ENCODE measurements around a stretch of chr15.

- RRBS = no CpG with 5 or more reads among the region's 7 CpGs
Measured at GRCh38 chr15:93269699-93270135, 180.7 kb upstream of the RGMA start.

DNA sequence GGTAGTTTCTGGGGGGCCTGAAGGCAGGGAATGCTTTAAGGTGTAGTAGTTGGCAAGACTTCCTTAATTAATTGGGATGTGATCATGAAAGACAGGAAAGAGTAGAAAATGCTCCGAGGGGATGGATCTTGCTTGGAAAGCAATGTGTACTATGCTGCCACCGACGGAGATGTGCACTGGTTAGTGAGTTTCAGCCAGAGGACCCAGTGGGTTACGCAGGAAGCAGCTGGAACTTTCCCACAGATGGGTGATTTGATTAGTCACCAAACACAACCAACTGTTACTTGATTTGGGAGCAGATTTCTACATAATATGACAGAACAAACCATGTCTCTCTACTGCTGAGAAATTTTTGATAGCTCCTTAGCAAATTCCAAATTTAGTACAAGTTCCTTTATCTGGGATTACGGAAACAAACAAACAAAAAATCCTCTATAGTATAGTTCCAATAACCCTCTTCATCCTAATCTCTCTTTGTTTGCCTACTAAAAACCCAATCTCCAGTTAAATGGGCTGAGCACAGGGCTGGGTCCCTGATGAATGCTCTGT lies 245.4 kb upstream of the MCTP2 start:
- RRBS = no CpG with 5 or more reads among the region's 5 CpGs

DNA sequence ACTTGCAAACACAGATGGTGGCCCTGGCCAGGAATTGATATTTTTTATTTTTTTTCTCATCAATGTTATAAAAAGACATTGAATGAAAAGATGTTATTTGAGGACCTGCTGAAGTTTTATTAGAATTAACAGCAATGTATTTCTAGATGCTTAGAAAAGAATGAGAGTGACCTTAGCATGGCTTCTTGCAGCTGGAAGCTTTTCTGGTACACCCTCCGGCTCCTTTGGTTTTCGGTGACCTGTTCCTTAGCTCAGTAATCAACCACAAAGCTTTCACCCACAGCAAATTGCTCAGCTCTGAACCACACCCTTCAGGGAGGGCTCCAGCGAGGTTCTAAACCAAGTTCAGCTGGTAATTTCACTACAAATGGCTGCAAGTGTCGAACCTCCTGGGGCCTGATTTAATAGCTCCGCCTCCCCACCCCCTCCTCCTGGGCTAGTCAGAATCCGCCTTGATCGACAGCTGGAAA lies 151.1 kb upstream of the MCTP2 start:
- RRBS = no CpG with 5 or more reads among the region's 7 CpGs

GRCh38 chr15:94232068-94232511 lies 729 bp downstream of the MCTP2 start:
- RRBS = no CpG with 5 or more reads among the region's 12 CpGs

DNA sequence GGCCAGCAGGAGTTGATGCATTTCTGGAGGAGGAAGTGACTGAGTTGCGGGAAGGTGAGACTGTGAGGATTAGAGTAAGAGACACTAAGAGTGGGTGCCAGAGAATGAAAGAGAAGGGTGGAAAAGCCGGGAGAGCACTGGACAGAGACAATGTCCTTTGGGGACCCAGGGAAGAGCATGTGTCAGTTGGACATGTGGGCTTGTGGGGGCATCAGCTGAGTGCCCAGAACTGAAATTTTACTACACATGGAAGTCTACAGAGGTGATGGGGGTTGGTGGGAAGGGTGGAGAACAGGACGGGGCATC lies 83.4 kb downstream of the MCTP2 start:
- RRBS = no CpG with 5 or more reads among the region's 3 CpGs

GRCh38 chr15:94671545-94672243 lies 440.3 kb downstream of the MCTP2 start:
- RRBS = no CpG with 5 or more reads among the region's 8 CpGs

DNA sequence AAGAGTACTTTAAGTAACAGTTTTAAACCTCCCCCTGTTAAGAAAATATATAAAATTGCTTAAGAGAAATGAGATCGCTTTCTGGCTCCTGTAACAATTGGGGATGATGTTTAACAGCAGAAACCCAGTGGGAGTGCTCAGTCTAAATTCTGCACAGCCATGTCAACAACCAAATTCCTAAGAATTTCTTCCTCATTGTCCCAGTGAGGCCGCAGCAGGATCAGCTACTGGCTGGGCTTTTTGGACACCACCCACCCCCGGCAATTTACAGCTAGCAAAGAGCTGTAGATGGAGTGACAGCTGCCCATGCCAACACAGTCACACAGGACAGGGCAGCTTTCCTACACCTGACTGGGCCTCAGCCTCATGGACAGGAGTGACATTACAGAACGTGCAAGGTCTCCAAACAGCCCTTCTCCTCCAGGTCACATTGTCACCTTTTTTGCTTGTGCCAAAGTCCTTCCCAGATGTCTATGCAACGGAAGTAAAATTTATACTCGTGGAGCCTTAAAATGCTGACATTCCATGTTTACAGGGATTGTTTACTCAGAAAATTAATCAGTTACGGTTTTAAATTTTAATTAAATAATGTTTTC lies 943.0 kb downstream of the MCTP2 start:
- RRBS = no CpG with 5 or more reads among the region's 7 CpGs

- RRBS = no CpG with 5 or more reads among the region's 10 CpGs
Measured at GRCh38 chr15:95327661-95327959, 1002.9 kb upstream of the NR2F2 start.

DNA sequence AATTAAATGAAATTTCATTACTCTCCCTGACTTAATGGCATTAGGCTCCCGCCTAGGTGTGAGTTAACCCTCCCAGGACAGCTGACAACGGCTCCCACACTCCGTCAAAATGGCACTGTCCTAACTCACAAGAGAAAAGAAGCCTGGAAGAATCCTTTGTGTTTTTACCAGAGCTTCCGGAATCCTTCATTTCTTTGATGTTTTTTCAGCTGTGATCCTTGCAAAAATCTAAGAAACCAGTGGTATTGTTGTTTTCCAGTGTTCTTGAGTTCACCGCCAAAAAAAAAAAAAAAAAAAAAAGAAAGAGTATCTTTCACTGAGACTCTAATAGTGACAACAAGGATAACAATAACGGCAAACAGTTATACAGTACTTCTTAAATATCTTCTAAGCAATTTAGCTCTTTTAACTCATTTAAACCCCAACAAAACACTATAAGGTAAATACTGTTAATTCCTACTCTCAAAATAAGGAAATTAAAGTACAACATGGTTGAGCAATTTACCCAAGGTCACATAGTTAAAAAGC lies 860.8 kb upstream of the NR2F2 start:
- RRBS = no CpG with 5 or more reads among the region's 6 CpGs

GRCh38 chr15:95668241-95668790 lies 662.2 kb upstream of the NR2F2 start:
- RRBS = no CpG with 5 or more reads among the region's 11 CpGs

GRCh38 chr15:95936882-95937587 lies 393.5 kb upstream of the NR2F2 start:
- RRBS = no CpG with 5 or more reads among the region's 4 CpGs

DNA sequence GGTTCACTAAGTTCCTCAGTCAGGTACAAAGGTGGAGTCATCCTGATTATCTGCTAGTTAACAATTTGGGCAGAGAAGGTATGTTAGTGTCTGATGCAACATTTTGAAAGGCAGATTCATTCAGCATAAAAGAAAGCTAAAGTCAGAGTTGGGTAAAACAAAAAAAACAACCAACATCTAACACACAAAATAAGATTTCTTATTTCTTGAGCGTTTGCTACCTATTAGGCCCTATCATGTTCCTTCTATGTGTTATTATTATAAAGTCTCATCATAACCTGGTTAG lies 211.6 kb upstream of the NR2F2 start:
- RRBS = no CpG with 5 or more reads among the region's 1 CpG

DNA sequence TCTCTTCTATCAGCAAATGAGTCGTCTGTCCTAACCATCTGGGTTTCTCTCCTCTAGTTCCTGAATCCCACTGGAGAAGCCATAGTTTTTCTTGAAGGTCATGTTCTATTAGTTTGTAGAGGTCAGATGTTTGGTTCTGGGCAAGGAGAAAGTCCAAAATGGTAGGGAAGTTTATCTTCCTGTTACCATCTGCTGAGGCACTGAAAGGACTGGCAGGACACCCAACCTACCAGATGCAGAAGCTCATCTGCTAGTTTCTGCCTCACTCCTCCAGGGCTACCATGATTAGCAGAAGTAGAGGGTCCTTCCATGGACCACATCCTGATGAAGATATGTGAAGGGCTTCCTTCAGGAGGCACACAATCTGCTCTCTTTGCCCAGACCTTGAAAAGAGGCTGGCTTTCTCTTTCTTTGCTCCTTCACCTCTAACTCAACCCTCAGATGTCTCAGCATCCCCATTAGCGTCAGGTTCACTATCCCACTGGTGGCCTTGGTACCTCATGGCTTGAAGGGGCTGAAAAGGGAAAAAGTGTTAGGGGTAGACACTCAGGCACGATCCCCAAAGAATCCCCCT lies 85.7 kb upstream of the NR2F2 start:
- RRBS = no CpG with 5 or more reads among the region's 3 CpGs

GRCh38 chr15:96327926-96328897 lies 2.3 kb upstream of the NR2F2 start:
- RRBS = no CpG with 5 or more reads among the region's 9 CpGs

DNA sequence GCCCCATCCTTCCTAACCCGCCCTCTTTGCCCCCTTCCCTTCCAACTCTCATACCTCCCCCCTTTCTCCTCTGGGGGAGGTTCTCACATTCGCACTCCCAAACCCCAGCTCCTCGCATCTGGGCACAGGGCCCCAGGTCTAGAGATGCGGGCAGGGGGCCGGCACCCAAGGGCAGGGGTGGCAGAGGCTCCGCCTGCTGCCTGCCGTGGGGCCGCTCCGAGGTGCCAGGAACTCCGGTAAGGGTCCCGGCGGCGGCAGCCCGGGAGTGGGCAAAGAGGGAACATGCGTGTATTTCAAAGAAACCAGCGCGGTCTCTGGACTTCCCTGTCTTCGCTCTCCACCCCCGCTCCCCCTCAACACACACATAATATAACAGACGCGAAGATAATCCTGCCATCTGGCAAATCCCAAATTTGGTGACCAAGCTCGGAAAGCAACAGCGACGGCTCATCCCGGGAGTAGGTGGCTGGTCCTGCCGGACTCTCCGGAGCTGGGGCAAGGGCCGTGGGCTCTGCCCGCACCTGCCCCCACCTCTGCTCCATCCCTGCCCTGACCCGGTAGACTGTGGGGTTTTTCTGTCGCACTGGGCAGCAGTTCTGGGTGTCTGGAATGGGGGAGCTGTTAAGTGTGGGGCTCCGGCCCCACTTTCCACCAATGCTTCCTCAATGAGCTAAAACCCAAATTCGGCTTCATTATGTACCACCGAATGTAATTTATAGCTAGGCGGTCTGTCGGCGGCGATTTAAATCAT lies 31.0 kb downstream of the NR2F2 start:
- RRBS = 33% methylated on average over 12 of the region's 38 CpGs

- RRBS = no CpG with 5 or more reads among the region's 68 CpGs
Measured at GRCh38 chr15:96983973-96984939, 653.8 kb downstream of the NR2F2 start.

DNA sequence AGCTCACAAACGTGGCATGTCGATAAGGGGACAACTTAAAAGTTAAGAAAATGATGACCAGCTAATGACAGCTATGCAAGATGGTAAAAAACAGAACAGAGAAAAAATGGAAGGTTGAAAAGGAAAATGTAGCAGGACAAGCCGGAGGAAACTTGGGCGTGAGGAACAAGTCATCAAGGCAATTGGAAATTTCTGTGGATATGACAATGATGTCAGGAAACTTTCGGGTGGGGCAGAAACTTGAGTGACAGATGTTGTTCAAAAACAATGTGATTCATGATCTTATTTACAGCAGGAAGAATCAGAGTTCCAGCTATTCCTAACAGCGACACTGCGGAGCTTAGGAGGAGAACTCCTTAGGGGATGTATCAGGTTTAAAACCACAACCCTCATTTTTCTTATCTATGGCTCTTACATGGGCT lies 849 bp upstream of the ARRDC4 start:
- RRBS = no CpG with 5 or more reads among the region's 7 CpGs

GRCh38 chr15:97971729-97972538 lies 11.4 kb downstream of the ARRDC4 start:
- RRBS = no CpG with 5 or more reads among the region's 8 CpGs

DNA sequence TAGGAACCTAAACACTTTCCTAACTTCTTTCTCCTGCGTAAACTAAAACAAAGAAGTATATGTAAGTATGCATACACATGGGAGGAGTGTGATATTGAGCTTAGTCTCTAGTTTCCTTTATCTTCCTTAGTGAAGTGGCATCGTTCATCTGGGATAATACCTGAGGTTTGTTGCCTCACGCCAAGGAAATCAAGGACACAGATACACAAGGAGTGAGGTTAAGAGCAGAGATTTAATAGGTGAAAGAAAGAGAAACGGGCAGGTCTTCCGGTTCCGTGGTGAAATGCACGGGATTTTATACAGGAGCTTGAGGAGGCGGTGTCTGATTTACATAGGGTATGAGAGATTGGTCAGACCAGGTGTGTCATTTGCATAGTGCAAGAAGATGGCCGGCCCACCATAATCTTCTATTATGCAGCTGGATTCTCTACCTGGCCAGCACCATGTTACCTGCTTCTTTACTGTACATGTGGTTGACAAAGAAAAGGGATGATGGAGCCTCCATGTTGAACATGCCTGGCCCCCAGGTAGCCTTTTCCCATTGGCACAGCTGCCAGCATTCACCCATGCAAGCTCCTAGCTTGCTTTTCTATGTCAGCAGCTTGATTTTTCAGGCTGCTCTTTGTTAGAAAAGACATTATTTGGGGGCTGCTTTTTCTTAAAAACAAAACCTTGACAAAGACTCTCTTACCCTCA lies 17.3 kb downstream of the ARRDC4 start:
- RRBS = no CpG with 5 or more reads among the region's 9 CpGs

- RRBS = no CpG with 5 or more reads among the region's 17 CpGs
Measured at GRCh38 chr15:98548621-98549061, 99.7 kb upstream of the IGF1R start.